Measurements from ENCODE around the genes ZNF722, ZNF727 and TPST1.

GRCh38 chr7:63998577-63999014 is at the start of gene ZNF722:
TSS of gene ZNF722 (plus strand) at chr7:63998849.
- RRBS = no CpG with 5 or more reads among the region's 13 CpGs

GRCh38 chr7:64045221-64046127 is at the start of gene ZNF727:
TSS of gene ZNF727 (plus strand) at chr7:64045434.
- RRBS = 18% methylated on average over 3 of the region's 35 CpGs

- RRBS = no CpG with 5 or more reads among the region's 1 CpG
Observed at GRCh38 chr7:64613578-64614075, 50.8 kb upstream of the ZNF680 start.

DNA sequence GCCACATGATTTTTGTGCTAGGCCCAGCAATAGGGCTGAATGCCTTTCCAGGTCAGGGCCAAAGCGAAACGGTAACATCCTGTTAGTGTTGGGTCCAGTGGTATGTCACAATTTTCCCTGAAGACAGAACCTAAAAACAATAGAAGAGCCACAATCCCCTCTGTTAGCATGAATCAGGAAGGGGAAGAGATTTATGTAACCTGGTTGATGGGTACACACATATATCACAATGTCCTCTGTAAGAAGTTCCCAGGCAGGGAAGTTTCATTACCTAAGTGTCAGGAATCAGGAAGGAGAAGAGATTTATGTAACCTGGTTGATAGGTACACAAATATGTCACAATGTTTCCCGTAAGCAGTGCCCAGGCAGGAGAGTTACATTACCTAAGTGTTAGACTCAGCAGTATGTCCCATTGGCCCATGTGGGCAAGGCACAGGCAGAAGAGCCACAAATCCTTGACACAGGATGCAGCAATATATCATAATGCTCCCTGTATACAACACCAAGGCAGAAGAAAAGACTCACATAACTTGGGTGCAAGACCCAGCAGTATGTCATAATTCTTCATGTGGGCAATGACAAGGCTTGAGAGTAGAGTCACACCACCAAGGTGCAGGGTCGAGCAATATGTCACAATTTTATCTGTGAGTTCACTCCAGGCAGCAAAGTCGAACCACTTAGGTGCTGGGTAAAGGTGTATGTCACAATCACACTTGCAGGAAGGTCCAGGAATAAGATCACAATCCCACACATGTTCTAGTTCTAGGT is 27.9 kb upstream of the ZNF107 start:
- RRBS = no CpG with 5 or more reads among the region's 5 CpGs

DNA sequence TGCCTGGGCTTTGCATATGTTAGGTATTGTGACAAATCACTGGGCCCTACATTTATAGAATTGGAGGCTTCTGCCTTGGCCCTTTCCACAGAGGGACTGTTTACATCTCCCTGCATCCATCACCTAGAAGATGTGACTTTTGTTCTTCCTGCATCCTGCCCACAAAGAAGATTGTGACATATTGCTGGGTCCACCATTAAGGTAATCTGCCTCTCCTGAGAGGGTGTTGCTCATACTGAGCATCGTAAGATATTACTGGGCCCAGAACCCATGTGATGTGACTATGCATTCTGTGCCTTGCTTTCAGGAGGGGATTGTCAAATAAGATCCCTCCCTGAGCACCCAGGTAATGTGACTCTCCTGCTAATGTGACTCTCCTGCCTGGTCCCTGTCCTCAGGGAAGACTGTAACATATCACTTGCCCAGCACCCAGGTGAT is 7.0 kb upstream of the ZNF107 start:
- RRBS = no CpG with 5 or more reads among the region's 1 CpG

DNA sequence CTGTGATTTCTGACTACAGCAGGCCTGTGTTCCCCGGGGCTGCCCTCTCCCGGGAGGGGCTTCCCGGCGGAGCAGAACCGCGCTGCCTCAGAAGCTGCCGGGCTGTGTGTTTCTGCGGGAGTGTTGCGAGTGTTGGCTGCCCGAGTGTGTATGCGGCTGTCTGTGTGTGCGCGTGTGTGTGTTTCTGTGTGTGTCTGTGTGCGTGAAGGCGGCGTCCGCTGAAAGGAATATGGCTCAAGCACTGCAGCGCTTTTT is 20.3 kb upstream of the ZNF273 start:
- RRBS = no CpG with 5 or more reads among the region's 18 CpGs

GRCh38 chr7:65239549-65240572 is 133.8 kb upstream of the ZNF92 start:
- RRBS = 1% methylated on average over 6 of the region's 63 CpGs

- RRBS = 9% methylated on average over 8 of the region's 33 CpGs
Observed at GRCh38 chr7:65731358-65732171, 141.3 kb upstream of the VKORC1L1 start.

DNA sequence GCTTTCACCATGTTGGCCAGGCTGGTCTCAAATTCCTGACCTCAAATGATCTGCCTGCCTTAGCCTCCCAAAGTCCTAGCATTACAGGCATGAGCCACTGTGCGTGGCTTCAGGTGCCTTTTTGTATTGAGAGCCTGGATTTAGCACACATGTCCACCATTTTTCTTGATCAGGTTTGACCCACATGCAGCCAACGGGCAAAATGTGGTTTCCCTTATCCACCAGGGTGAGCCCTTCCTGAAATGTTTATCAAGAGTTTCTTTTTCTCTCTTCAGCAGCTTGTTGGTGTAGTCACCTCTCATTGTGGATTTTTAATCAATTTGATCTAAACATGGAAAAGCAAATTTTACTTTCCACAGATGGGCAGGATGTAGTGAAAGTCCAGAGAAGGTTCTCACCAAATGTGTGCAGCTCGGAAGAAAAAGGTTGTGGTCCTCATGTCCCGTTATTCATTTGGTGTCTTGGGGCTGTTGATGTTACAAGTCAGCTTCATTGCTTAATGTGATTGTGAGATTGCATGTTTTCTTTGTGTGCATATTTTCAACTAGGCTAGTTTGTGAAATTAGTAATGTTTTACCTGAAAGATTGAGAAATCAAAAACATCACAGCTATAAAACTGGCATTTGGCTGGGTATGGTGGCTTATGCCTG is 28.9 kb downstream of the GUSB start:
- RRBS = no CpG with 5 or more reads among the region's 4 CpGs

GRCh38 chr7:65955558-65956256 is 26.3 kb downstream of the GUSB start:
- RRBS = no CpG with 5 or more reads among the region's 7 CpGs

DNA sequence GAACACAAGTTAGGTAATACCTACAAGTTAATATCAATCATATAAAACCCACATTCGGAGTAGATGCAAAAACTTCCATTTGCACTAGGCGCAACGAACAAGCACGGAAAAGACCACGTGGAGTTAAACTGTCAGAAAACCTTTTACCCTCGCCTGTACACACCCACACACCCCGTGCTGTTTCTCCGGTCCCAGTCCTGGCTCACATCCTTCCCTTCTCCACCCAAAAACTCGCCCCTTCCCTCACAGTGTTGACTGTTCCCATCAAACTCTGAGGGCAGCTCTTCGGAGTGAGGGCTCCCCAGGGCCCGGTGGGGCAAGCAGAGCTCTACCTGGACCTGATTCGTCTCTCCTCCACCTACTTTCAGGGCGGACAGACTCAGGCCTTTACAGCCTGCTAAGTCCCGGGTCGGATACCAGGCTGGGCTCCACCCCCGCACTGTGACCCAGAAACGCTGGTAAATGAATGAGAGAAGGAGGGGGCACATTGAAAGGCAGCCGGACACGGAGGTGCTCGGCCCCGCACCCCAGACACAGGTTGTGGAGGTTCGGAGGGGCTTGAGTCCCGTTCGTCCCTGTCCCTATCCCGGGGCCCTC is 31.9 kb upstream of the ASL start:
- RRBS = 5% methylated on average over 12 of the region's 25 CpGs

DNA sequence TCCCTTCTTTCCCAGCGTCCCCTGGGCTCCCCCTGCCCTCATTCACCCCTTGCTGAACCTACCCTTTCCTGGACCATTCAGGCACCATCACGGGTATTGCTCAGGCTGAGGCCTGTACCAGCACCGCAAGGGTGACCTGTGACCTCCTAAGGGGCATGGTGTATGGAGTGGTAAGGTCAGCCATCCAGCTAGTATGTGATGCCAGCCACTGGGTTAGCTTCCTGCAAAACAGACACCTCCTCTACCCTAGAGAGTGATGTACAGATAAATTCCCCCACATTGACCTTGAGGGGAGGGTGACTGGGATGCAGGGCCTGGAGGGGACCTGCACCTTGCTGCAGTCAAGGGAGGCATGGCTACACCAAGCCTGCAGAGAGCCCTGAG is 19.5 kb upstream of the CRCP start:
- RRBS = no CpG with 5 or more reads among the region's 3 CpGs

DNA sequence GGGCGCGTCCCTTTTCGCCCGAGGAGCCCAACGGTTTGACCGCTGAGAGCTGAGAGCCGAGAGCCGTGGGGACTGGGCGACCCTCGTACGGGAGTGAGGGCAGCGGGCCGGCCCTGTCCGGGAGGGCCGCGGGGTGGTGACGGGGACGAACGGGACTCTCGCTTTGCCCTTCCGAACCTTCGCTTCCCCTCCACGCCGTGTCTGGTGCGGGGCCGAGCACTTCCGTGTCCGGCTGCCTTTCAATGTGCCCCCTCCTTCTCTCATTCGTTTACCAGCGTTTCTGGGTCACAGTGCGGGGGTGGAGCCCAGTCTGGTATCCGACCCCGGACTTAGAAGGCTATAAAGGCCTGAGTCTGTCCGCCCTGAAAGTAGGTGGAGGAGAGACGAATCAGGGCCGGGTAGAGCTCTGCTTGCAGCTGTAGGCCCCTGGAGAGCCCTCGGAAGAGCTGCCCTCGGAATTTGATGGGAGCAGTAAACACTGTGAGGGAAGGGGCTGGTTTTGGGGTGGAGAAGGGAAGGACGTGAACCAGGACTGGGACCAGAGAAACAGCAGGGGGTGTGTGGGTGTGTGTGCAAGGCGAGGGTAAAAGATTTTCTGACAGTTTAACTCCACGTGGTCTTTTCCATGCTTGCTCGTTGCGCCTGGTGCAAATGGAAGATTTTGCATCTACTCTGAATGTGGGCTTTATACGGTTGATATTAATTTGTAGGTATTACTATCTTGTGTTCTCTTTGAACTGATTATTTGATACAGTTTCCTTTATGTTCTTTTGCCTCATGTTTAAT is 529 bp downstream of the CRCP start:
- RRBS = 2% methylated on average over 6 of the region's 44 CpGs

GRCh38 chr7:66150198-66151177 is 35.8 kb downstream of the CRCP start:
- RRBS = no CpG with 5 or more reads among the region's 9 CpGs

DNA sequence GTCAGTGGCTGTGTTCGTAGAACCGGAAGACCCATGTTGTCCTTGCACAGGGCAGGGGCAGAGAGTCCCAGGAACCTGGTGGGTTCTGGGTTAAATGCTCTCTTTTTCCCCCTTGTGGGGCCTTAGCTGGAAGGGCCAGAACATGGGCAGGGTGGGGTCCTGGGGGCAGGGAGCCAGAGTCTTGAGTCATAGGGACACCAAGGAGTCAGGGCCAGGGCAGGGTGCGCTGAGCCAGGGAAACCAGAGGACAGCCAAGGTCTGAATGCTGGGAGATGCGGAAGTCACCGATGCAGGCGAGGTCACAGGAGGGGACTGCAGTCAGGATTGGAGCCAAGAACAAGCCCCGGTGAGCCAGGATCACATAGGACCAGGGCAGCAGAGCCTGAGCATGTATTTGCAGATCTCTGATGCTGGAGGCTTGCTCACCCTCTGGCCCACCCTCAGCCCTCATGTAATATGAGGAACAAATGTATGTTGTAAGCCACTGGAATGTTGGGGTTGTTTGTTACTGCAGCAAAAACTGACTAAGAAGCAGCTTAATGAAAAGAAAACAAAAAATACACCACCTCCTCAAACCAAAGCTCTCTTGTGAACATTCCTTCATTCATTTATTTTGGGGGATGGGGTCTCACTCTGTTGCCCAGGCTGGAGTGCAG is 34.3 kb upstream of the TPST1 start:
- RRBS = no CpG with 5 or more reads among the region's 7 CpGs

DNA sequence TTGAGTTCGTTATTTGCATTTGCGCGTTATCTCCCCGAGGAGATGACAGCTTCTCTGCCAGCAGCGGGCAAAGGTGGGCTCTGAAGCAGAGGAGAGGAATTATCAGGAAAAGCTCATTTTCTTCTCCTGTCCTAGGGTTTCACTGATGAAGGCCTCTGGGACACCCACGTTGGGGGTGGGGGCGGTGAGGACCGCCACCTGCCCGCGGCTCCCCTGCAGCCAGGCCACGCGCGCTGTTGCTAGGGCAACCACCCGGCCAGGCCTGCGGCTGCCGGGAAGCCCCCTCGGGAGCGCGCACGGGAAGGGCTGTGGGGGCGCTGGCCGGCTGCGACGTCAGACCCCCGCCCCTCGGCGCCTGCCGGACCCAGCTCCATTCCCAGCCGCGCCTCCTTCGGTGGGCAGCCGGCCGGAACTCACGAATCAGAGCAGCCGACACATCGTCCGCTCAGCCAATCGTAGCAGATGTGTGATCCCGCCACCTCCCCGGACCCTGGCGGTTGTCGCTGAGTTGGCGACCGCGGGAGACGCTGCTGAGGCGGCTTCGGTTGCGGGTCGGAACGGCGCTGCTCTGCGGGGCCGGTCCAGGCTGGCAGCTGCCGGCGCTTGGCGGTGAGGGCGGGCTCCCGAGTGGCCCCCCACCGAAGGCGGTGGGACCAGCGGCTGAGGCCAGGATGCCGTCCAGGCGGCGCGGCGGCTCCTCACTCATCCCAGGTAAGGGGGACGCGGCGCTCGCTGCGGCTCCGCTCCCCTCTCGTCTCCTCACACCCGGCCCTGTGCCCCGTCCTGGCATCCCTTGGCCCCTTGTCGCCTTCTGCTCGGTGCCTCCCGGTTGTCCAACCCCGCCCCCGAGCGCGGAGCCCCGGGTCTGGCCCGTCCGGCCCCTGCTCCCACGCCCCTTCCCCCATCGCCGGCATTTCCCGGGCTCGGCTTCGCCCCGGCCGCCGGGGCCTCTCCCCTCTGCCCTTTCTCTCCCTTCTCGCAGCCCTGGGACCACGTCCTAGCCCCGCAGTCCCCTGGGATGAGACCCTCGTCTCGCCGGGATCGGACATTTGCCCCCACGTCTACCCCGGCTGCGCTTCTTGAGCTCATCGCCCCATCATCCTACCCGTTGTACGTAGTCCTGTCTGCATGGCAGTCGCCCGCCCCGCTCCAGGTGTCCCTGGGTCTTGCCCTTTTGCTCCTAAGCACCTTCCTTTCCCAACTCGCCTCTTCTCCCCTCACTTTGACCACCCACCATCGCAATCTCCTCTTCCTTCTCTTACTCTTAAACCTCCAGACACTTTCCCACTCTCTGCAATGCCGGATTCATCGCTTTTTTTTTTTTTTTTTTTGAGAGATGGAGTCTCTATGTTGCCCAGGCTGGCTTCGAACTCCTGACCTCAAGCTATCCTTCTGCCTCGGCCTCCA is at the start of gene TPST1:
Gene TPST1, plus strand, starts transcription at position 523 of the 1,407 bp plus-strand sequence.
- RRBS = 1% methylated on average over 44 of the region's 117 CpGs

DNA sequence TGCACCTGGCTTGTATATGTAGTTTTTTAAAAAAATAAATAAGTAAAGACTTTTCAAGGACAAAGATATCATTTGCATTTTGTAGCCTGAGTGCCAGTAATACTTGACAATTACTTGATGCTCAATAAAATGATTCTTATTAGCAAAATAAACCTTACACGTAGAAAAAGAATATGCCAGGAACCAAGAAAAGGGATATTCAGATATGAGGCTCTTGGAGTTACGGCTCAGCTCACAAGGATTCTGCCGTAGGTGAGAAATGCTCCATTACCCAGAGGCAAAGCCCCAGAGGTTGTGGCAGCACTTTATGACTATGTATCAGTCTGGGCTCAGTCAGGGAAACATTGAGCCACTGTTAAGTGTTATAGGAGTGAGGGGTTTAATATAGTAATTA is 98.6 kb downstream of the TPST1 start:
- RRBS = no CpG with 5 or more reads among the region's 3 CpGs

- RRBS = no CpG with 5 or more reads among the region's 8 CpGs
Observed at GRCh38 chr7:66590526-66591217, 38.0 kb upstream of the KCTD7 start.

- RRBS = 1% methylated on average over 27 of the region's 93 CpGs
Observed at GRCh38 chr7:66591746-66592921, 36.5 kb upstream of the KCTD7 start.

Data from retinal pigment epithelial cell (primary cell).